ENCODE measurements around the gene RIN3.

DNA sequence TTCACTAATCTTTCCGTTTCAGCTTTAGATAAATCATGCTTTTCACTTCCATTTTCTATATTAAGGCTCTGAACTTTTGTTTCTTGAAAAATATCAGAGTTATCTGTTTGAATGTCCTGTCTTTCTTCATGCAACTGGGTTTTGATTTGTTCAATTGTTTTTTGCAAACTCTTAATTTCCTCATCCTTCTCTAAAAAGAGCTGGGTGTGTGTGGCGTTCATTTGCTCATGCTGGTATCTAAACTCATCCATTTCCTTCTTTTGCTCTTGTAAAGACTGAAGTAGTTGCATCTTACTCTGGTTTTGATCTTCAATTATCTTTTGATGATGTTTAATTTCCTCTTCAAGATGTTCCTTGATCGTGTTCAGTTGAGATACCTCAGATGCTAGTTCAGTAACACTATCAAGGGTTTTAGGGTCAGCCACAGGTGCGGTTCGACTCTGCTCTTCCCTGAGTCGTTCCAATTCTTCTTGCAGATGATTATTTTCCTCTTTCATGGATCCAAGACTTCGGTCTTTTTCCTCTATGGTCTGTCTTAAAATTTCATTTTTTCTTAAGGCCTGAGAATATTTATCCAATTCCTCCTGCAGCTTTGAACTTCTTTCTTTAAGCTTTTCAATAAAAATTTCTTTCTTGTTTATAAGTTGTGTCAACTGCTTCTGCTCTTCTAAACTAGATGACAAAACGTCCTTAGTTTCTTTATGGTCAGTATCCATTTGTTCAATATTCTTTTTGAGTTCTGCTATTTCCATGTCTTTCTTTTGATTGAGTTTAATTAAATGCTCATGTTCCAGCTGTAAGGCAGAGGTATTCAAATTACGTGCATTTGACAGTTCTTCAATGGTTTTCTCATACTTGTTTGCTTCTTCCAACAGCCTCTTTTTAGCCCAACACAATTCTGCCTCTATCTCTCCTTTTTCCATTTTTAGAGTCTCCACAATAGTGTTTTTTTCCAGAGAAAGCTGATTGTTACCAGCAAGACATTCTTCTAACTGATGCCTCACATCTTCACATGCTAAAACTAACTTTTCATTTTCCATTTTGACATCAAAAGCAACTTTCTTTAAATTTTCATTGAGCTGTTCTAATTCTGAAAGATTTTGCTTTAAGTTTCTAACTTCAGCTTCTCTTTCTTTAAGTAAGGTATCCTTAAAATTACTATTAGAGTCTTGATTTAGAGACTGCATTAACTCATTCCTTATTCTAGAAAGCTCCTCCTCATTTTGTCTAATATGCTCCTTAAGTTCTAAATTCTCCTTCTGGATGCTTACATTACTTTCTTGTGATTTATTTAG is 34.5 kb downstream of the TRIP11 start:
- PRO-cap: no peak

- PRO-cap: no peak
Measured at GRCh38 chr14:92503795-92504423, 9.7 kb upstream of the RIN3 start.

DNA sequence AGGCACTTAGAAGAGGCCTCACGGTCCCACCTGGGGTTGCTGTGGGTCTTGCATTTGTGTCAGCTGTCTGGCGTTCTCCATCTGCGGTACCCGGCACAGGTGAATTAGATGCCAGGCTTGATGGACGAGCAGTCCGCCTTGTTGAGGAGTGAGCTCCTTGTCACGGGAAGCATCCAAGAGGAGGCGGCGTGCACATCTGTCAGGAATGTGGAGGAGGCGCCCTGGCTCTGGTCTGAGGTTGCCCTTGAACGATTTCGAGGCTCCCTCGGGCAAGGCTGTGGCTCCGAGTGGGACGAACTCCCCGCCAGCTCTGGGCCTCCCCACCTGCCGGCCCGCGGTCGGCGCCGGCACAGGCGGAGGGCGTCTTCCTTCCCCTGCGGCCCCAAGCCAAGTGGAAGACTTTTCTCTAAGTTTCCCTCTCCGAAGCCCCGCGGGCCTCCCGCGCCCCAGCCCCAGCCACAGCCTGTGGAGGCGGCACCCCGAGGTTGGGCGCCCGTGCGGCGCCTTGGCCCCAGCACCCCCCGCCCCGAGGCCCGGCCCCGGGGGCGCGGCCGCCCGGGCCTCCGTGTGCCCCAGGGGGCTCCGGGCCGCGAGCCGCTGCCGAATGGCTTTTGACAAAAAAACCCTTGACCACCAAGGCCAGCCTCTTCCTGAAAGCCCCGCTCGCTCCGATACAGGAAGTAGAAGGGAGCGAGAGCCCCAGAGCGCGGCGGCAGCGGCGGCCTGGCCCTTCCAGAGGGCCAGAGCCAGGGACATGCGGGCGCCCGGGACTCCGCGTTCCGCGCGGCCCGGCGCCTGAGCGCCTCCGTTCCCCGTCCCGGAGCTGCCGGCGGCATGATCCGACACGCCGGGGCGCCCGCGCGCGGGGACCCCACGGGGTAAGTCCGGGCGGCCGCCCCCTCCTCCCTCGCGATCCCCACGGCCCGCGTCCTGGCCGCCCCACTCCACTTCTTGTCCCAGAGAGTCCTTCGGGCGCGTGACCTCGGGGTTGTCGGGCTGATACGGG is at the start of gene RIN3:
Gene RIN3, plus strand, starts transcription at position 683 of the 1,006 bp plus-strand sequence.
- PRO-cap: bidirectional peak, plus-strand start at position 683 of the sequence, minus-strand start at position 465 of the sequence

DNA sequence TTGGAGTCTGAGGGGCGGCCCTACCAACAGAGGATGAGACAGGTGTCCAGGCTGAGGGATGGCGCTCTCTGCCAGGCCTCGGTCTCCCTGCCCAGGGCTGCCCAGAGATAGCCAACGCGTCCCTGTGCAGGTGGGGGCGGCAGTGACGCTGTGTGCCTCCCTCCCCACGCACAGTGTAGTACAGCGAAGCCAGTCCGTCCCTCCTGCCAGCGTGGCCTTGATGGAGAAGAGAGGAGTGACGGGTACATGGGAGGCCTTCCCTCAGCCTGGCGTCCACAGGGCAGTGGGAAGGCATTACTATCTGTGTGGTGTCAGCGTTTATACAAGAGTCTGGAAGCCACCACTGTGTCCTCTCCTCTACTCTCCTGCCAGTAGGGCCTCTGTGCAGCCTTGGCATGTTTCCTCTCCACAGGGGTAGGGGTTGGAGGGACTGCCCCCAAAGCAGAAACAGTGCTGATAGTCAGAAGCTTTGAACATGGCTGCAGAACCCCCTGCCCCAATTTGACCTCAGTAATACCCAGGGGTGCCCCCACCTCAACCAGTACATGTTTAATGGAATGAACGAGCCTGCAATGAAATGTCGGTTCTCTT is 6.1 kb downstream of the RIN3 start:
- PRO-cap: no peak

DNA sequence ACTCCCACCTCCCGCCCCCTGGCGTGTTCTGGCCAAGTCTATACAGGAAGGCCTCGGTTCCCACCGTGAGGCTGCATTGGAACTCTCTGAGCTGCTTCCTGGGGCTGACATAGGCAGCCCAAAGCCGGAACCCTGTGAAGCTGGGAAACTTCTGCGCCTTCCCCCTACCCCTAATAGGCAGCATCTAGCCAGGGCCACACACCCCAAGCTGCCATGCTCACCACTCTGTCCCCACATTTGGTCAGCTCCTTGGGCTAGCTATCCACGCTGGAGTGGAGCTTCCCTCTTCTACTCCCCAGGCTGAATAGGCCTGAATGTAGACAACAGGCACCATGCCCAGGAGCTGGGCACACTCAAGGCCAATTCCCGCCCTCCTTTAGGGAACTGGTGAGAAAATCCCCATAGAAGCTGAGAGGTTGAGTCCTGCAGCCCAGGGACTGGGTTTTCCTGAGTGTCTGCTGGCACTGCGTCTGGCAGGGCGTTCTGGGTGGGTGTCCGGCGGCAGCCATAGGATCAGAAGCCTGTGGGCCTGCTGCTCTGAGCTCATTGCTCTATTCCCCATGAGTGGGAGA is 35.8 kb downstream of the RIN3 start:
- PRO-cap: no peak

DNA sequence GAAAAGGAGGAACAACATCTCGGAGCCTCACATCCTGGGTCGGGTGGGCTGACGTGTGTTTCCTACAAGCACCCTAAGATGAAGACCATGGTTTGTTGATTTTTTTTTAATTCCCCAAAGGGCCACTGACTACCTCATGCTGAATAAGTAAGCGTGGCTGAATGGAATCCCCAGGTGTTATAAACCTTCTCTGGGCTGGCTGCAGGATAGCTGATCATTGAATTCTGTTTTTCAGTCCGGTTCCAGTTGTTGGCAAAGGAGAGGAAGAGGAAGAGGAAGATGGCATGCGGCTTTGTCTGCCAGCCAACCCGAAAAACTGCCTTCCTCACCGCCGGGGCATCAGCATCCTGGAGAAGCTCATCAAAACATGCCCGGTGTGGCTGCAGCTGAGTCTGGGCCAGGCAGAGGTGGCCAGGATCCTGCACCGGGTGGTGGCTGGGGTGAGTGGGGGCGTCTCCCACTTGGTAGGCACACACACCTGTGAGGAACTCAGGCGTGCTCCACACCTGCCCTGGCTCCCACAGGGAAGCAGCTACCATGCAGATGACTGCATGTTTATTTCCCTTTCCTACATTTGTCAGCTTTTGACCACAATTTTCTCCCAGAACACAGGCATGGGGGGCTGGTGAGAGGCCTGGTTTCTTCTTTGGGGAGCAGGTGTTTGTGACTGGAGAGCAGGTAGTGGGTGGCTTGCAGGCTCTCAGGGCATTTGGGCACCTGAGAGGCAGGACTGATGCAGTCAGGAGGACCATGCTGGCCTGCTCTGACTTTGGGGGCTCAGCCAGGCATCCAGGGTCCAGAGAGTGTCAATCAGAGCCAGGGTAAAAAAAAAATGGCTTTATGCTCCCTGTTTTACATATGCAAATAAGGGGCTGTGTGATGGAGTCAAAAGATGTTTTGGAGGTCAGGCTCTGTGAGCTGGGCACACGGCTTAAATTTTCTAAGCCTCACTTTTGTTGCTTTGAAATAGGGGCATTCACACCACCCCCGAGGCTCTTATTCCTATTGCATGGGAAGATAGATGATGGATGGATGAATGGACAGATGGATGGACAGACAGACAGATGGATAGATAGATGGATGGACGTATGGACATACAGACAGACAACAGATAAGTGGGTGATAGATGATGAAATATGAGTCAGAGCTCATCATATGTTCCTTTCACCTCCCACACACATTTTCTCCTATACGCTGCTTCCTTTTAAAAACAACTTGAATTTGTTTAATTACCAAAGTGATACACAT is 42.4 kb downstream of the RIN3 start:
- PRO-cap: no peak

GRCh38 chr14:92586209-92586528 is 72.6 kb downstream of the RIN3 start:
- PRO-cap: no peak

- PRO-cap: bidirectional peak, plus-strand start at chr14:92652248, minus-strand start at chr14:92652176
Measured at GRCh38 chr14:92651838-92652897, 96.3 kb downstream of the LGMN start.

DNA sequence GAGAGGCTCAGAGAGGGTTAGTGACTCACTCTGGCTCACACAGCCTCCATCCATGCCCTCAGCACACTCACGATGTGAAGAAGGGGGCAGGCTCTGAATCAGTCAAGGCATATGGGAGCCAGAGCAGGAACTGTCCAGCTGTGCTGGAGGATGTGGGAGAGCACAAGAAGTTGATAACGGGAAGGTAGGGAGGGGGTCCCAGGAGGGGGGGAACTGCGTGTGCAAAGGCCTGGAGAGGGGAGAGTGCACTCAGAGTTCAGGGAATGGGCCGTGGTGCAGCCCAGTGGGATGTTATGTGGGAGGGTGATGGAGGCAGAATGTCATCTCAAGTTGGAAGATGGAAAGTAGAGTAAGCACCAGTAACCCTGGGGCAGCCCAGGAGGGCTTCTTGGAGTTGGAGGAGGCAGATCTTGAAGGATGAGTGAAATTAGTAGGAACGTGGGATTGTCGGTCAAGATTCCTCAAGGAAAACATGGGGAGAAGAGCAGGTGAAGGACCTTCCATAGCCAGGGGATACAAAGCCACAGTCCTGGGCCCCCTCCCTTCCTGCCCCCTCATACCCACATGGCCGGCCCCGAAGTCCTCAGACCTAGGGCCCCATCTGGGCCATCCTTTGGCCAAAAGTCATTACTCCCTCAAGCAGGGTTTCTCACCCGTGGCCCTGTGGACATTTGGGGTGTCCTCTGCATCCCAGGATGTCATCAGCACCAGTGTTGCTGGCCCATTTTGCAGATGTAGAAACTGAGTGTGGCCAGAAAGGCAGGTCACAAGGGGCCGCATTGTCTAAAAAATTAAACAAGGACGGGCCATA is 77.1 kb downstream of the LGMN start:
- PRO-cap: no peak

- PRO-cap: no peak
Measured at GRCh38 chr14:92768136-92768498, 19.7 kb upstream of the LGMN start.

DNA sequence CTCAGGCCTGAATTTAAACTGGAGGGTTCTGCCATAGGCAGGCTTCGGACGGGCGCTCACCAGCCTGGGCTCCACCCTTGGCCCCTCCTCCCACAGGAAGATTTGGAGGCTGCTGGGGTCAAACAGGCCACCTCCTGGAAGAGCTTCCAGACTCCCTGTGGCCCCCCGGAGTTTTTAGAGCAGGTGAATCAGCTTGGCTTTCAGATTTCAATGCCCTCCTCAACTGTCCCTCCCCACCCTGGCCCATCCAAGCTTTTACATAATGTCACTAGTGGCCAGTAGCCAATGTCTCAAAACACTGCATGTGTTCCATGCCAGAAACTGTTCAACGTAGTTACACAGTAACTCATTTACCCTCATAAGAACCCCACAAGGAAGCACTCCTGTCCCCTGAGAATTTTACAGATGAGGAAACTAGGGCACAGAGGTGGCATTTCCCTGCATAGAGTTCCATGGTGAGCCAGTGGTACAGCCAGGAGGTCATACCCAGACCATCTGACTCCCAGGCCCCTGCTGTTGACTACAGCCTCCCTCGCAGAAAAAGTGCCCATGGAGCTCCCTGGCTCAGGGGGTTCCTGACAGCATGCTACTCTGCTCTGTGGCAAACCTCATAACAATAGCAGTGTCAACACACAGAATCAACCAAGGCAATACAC is 41.8 kb downstream of the CHGA start:
- PRO-cap: no peak

DNA sequence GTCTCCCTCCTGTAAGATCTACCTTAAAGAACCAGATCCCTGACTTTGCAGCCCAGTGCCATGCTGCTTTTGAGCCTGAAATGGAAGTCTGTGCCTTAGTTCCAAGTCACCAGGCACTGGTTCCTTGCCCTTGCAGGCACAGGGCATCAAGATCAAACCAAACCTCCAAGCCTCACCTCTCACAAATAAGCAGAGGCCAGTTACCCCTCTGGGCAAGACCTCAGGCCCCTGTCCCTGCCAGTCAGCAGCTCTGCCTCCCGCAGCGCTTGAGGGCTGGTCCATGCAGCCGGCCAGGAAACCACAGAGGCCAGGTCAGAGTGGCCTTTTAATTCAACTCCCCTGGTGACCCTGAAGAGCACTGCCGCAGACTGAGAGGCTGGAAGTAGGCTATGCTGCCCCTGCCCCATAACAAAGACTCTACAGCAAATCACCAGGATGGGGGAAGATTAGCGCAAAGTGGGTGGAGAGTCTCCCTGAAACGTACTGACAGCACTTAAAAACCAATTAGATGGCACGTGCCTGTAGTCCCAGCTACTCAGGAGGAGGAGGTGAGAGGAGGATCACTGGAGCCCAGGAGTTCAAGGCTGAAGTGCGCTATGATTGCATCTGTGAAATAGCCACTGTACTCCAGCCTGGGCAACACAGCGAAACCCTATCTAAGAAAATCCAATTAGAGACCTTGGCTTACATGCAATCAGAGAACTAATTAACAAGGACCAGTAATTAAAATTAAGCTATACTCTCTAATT is 70.5 kb downstream of the ITPK1 start:
- PRO-cap: no peak

DNA sequence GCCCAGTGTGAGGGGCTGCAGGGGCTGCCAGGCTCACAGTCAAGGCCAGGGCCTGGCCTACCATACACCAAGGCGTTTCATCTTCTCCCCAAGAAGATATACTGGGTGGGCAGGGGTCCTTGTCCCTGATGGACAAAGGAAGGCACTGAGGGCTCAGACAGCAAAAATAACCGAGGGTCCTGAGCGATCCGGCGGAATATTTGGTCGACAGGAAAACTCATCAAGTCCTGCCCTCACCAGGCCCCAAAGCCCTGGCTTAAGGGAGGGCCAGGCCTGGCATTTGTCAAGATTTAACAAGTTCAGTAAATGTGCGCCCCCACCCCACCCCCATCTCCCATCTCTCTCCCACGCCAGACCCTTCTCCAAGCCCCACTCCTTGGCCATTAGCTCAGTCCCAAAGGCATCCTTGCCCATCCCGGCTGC is 53.0 kb downstream of the ITPK1 start:
- PRO-cap: no peak

DNA sequence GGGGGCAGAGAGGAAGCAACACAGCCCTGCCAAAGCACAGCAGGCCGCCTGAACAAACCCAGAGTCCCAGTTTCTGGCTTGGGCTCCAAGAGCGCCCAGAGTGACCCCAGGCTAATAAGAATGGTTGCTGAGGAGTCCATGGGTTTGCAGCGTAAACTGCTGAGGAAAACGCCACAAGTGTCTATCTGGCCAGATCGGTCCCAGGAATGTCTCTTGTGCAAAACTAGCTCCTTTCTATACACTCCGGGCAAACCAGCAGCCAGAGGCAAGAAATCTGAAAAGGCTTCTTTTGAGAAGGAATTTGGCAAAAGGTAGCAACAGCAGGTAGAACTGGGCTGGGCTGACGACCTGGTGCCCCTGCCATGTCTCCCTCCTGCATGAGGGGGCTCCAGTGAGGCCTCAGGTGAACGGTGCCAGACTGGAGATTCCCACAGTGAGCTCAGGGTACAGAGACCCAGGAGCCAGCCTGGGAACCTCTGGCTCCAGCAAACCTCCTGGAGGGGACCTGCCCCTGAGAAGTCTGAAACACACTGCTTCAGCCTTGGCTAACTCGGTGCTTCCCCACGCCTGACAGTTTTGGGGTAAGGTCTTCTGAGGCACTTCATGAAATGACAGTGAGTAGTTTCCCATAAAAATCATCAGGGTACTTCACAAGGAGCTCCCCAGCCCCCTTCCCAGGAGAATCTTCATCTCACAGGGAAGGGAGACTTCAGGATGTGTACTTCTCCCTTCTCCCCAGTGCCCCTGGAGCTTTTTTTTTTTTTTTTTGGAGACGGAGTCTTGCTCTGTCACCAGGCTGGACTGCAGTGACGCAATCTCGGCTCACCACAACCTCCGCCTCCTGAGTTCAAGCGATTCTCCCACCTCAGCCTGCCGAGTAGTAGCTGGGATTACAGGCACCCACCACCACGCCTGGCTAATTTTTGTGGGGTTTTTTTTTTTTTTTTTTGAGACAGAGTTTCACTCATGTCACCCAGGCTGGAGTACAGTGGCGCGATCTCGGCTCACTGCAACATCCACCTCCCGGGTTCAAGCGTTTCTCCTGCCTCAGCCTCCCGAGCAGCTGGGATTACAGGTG is 10.6 kb downstream of the ITPK1 start:
- PRO-cap: unidirectional peak, minus-strand start at position 740 of the sequence

- PRO-cap: unidirectional peak, minus-strand start at chr14:93240240
Measured at GRCh38 chr14:93239862-93240419, 32.9 kb downstream of the UBR7 start.

GRCh38 chr14:93286288-93286824 is 46.5 kb downstream of the BTBD7 start:
- PRO-cap: no peak

GRCh38 chr14:93295779-93296560 is 36.9 kb downstream of the BTBD7 start:
- PRO-cap: no peak

- PRO-cap: no peak
Measured at GRCh38 chr14:93757072-93757608, 31.1 kb downstream of the PRIMA1 start.

DNA sequence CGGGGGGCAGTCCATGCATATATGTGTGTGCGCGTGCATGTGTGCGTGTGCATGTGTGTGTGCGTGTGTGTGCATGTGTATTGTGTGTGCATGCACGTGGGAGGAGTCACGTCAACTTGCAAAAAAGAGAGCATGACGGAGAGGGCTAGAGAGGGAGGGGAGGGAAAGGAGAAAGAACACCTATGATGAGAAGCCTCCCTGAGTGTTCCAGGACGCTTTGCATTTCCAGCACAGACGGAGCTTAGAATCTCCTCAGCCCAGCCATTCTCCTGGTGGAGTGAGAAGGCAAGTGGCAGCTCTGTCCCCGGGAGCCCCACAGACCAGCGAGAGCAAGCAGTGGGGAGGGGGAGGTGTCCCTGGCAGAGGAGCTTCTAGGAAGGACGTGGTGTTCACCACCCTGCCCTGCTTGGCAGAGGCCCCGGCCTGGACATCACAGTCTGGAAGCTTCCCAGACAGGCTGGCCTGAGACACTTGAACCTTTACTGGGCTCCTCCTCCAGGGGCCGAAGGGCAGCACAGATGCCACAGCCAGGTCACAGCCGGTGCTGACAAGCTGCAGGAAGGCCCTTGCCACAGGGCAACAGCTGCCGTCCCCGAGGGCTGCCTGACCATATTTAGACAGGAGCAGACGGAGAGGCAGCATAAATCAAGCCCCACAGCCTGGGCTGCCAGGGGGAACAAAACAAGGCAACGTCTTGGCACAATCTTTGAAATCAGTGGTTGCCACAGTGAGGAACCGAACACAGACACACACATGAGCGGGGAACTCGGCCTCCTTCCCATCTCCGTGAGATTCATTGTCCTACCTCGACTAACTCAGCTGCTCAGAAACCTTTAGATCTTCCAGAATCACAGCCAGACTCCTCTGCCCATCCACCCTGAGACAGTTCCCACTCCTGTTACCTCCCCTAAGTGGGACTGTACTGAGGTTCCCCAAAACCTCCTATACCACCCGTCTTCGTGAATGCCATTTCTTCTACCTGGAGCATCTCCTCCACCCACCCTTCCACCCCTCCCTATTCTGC is 28.5 kb downstream of the PRIMA1 start:
- PRO-cap: no peak

DNA sequence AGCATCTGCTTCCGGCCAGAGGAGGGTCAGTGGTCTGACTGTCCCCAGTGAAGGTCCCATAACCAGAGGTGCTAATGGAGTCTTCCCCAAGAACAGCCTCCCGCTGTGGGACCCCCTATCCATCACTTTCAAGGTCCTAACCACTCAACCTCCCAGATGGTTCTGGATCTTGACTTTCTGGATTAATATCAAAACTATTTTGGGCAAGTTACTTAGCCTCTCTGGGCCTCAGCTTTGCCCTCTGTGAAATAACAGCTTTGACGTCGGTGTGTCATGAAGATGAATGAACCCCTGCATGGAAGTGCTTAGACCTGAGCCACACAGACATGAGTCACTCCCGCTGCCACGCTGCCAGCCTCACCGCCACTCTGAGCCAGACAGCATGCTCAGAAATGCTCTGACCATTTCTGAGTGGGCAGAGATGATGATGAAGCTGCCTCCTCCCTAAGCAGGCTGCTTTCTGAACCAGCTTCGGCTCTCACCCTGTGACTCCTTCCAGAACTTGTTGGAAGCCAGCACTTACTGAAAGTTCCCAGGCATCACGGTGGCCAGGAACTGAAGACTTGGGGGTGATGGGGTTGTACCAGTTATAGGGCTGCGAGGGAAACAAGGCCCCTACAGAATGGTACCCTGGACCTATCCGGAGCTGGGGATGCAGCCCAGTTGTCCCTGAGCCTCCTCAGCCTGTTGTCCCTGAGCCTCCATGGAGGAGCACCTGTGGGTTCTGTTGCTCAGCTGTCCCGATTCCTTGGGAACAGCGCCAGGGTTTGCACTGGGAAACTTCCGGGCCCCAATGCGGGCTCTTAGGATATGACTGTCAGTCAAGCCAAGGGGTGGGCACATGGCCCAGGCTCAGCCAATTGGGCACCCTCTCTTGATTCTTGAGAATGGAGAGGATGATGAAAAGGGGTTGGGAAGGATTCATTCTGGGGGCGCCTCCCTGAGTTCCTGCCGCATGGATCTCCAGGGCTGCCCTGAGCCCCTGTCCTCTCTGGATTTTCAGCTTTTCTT is 2.0 kb upstream of the CCDC197 start:
- PRO-cap: no peak

All from colonic mucosa (tissue), 1 donor.